Brain (tissue), 1 donor: ENCODE data around the genes CIAO3, LMF1, TPSD1 and TELO2.

GRCh38 chr16:728645-729393 is 1.9 kb downstream of the HAGHL start:
- RRBS, result no CpG with 5 or more reads among the region's 57 CpGs

- RRBS, result 1% methylated on average over 53 of the region's 101 CpGs
These were observed at the start of gene CIAO3 for GRCh38 chr16:740614-741683. Gene CIAO3 (minus strand): TSS chr16:740997.

DNA sequence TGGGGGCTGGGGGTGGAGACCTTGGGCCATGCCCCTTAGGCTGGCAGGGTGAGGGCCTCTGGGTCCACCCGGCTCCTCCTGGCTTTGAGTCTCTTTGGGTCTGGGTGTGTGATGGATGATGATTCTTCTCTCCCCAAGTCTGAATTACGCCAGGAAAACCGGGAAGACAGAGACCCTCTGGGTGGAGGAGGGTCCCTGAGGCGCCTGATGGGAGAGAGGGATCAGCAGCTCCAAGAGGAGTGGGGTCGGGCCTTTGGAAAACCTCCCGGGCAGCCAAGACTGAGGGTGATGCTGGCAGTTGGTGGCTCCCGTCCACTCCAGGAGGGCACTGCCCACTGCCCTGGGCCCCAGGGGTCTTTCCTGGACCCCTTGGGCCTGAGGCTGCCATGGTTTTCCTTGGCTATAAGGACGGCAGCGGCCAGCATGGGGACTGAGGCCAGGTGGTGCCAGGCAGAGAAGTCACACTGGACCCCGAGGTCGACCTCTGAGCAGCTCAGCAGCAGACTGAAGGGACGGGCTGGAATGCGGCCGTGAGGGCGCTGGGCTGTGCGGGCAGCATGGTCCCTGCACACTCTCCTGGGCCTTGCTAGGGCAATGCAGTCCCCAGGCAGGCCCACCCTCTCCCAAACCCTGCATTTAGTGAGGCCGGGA is 55.4 kb upstream of the GNG13 start:
- RRBS, result 89% methylated on average over 5 of the region's 17 CpGs

DNA sequence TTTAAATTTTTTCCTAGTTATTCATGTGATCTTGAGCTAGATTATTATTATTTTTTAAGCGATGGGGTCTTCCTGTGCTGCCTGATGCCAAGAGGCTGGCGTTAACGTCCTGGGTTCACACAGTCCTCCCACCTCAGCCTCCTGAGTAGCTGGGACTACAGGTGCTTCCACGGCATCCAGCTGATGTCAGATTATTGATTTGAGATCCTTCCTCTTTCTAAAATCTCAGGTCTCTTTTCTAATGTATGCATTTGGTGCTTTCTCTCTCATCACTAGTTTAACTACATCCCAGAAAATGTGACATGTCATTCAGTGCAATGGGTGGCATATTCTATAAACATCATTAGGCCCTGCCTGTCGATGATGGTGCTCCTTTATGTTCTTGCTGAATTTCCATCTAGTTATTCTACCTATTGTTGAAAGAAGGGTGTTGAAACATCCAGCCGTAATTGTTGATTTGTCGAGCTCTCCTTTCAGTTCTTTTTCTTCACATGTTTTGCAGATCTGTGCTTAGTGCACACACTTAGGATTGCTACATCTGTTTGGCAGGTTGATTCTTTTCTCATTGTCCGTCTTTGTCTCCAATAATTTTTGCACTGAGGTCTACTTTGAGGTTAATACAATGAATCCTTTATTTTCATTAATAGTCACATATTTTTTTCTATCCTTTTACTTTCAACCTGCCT is 63.2 kb upstream of the GNG13 start:
- RRBS, result no CpG with 5 or more reads among the region's 8 CpGs

- RRBS, result no CpG with 5 or more reads among the region's 13 CpGs
These were observed 66.1 kb upstream of the GNG13 start for GRCh38 chr16:866468-867150.

GRCh38 chr16:970377-971264 is at the start of gene LMF1:
Gene LMF1 (minus strand): TSS chr16:970984.
- RRBS, result 2% methylated on average over 44 of the region's 102 CpGs

DNA sequence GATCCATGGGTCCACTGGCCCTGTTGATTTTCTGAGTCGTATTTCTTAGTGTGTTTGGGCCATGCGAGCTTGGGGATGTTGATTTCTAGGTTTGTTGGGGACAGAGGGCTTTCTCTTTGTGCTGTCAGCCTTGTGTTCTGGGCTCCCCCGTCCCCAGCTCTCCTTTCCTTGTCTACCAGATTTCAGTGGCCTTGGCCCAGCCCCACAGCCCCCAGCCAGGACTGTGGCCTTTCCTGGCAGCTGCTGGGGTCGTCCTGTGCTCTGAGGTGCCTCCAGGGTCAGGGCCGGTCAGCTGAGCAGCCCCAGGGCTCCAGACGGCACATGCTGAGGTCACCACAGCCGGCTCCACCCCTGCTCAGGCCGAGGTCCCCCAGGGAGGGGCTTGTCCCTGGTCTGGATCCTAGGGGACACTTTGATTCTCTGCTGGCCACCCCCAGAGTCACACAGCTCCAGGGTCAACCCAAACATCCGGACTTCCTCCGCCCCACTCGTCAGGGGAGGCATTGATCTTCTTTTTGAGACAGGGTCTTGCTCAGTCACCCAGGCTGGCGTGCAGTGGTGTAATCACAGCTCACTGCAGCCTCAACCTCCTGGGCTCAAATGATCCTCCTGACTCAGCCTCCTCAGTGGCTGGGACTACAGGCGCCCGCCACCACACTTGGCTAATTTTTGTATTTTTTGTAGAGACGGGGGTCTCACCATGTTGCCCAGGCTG is 4.5 kb downstream of the SSTR5 start:
- RRBS, result 17% methylated on average over 3 of the region's 15 CpGs

GRCh38 chr16:1158235-1159036 is 5.5 kb downstream of the CACNA1H start:
- RRBS, result 53% methylated on average over 32 of the region's 59 CpGs

GRCh38 chr16:1255776-1256274 is at the start of gene TPSD1:
Gene TPSD1 (plus strand): TSS chr16:1256069.
- RRBS, result no CpG with 5 or more reads among the region's 17 CpGs

DNA sequence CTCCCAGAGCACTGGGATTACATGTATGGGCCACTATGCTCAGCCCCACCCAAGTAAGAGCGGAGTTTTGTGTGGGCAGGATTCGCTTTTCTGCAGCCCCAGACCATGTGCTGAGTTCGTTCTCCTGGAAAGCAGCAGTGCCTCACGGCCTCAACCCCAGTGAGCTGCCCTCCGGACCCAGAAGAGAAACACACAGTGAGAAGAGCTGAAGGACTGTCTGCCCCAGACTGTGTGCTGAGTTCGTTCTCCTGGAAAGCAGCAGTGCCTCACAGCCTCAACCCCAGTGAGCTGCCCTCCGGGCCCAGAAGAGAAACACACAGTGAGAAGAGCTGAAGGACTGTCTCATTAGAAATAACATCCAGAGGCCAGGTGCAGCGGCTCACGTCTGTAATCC is 12.5 kb downstream of the UNKL start:
- RRBS, result no CpG with 5 or more reads among the region's 9 CpGs

DNA sequence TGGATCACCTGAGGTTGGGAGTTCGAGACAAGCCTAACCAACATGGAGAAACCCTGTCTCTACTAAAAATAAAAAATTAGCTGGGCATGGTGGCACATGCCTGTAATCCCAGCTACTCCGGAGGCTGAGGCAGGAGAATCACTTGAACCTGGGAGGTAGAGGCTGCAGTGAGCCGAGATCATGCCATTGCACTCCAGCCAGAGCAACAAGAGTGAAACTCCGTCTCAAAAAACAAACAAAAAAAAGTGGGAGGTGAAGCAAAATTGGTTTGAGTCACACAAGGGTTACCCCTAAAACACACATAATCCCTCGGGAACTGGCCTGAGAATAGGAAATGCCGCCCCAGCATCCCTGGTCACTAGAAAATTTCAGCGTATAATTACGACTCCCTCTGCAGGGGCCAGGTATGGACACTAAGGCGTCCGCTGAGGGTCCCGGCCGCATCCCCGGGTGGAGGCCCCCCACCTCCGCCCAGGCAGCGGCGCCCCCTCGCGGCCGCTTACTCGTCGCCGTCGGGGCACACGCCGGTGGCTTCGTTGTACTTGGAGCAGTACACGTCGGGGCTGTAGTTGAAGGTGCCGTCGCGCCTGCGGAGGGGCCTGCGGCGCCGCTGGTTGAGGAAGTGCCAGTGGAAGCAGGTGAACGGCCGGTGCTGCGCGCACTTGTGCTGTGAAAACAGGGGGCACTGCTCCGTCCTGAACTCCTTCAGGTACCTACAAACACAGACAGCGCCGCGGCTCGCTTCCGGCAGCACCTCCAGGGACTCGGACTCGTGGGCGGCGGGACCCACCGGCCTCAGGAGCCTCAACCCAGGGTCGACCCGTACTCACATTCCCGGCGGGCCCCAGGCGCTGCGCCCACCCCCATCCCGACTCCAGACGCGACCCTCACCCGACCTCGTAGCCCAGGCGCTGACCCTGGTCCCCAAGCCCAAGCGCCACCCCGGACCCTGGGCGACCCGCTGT is 879 bp downstream of the UNKL start:
- RRBS, result 4% methylated on average over 36 of the region's 66 CpGs

GRCh38 chr16:1448126-1448588 is 3.8 kb upstream of the CCDC154 start:
- RRBS, result 100% methylated on average over 2 of the region's 26 CpGs

- RRBS, result 1% methylated on average over 24 of the region's 89 CpGs
These were observed at the start of gene TELO2 for GRCh38 chr16:1492783-1493703. Gene TELO2 (plus strand): TSS chr16:1493360.

GRCh38 chr16:1526413-1527350 is 6.8 kb upstream of the TMEM204 start:
- RRBS, result 100% methylated on average over 2 of the region's 42 CpGs

DNA sequence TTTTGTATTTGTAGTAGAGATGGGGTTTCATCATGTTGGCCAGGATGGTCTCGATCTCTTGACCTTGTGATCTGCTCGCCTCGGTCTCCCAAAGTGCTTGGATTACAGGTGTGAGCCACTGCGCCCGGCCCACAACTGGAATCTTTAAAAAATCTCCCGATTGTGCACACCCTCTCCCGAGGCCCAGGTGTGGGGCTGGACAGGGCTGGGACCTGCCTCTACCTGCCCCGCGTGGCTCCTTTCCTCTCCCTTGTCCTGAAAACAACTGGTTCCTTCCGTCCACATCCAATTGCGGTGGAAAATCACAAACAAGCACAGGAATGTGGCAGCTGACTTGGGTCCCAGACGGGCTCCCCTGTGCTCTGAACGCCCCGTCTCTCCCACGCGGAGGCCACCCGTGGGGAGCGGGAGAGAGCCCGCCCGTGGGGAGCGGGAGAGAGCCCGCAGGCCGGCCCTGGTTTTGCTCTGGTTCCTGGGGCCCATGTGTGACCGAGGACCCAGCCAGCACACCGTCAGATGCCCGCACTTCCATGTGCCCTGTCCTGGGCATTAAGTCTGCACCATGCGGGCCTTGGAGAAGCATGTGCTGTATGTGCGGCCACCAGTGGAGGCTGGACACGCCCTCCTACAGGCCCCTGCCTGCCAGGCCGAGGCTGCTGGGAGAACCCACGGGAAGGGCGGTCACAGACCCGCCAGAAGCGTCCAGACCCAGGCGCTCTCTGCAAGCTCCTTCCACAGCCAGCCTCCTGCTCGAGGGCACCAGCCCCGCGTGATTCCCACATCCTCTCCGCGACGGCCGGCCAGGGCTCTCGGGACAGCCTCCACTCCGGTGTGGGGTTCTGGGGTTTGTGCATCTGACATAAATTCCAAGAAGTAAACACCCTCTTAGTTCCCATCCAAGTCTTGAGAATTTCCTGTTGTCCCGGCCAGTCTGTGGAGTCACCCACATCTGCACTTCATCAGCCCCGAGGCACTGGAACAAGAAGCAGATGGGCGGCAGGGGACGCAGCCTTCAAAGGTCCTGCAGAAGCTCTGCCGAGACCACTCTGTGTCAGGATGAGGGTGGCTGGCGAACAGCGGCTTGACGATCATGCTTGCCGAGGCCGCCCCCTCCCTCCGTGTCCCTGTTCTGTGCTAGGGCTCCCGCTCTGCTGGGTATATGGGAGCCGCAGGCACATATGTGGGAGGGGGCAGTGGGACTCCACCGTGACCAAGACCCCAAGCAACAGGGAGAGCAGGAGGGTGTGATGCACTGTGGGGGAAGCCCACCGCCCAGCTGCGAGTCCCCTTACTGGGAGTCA is 2.7 kb upstream of the TMEM204 start:
- RRBS, result 68% methylated on average over 2 of the region's 60 CpGs

GRCh38 chr16:1531929-1533091 is 1.2 kb upstream of the TMEM204 start:
- RRBS, result 59% methylated on average over 9 of the region's 39 CpGs

DNA sequence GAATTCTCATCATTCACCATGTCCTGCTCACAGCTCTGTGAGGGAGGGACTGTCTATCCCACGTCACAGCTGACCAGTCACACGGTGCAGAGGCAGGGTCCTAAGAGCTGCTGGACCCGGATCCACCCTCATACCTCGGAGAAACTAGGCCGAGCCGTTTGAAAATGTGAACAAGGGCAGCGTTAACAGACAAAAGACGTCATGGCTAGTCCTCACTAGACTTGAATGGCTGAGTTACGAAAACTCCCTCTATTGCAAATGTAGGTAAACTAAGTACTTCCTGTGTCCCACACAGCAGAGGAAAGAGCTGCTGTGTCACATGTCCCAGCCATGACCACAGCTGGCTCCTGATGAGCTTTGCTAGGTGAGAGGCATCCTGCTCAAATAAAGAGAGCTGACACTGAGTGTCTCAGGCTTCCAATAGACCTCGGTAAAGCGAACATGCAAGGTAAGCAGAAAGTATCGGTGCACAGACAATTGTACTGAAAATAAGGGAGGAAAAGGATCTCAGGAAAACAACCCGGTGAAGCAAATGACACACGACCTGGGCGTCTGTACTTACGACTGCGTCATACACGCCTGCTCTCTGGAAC is 26.0 kb downstream of the TMEM204 start:
- RRBS, result no CpG with 5 or more reads among the region's 18 CpGs

DNA sequence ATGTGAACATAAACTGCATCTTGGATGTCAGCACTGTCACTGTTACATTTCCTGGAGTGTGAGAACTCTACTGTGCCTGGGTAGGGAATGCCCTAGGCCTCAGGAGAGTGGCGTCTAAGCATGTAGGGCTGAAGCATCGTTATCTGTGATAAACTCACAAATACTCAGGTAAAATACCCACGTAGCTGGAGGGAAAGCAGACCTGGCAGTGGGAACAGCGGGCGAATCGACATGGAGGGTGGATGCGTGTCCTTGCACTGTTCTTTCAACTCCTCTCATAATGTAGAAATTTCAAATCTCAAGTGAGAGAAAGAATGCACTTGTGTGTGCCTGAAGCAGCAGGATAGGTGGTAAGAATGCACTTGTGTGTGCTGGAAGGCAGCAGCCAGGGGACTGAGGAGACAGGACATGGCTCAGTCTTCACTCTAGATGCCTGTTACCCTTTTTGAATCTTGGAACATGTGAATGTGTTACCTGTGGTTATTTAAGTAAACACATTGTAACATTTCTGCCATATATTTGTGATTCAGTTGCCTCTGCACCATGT is 10.4 kb downstream of the IFT140 start:
- RRBS, result no CpG with 5 or more reads among the region's 7 CpGs

GRCh38 chr16:1646071-1646688 is 31.9 kb upstream of the JPT2 start:
- RRBS, result no CpG with 5 or more reads among the region's 10 CpGs

- RRBS, result 2% methylated on average over 7 of the region's 23 CpGs
These were observed 400 bp upstream of the JPT2 start for GRCh38 chr16:1677684-1678073.